Measurements from ENCODE around the genes UBXN7, FBXO45, PIGX and DLG1.

GRCh38 chr3:195961402-195961862, 53.1 kb upstream of the TNK2 start:
- PRO-cap = no peak

DNA sequence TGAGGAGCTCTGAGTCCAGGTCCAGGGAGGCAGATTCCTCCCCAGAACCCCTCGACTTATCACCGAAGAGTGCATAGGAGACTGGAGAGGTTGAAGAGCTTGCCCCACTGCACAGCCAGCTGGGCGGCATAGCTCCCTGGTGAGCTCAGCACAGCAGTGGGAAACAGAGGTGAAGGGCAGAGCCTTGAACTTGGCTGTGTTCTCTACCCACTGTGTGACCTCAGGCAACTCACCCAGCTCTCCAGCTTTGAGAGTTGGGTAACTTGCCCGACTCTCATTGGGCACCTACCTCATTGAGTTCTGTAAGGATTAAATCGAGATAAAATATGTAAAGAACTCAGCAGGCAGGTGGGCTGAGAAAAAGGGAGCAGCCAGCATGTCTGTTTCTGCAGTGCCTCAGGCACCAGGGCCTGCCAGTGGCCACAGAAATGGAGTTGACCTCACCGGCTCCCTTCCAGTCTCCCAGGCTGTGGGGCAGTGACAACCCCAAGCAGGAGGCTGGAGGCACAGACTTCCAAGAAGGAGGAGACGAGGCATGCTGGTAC, 54.1 kb upstream of the TFRC start:
- PRO-cap = no peak

GRCh38 chr3:196227234-196228374, 11.3 kb downstream of the SLC51A start:
- PRO-cap = no peak

- PRO-cap = no peak
Observed at GRCh38 chr3:196343061-196343511, 4.9 kb upstream of the TM4SF19 start.

GRCh38 chr3:196432267-196433024, at the start of gene UBXN7:
UBXN7 (minus strand) TSS chr3:196432427.
- PRO-cap = bidirectional peak, plus-strand start at chr3:196432606, minus-strand start at chr3:196432427

DNA sequence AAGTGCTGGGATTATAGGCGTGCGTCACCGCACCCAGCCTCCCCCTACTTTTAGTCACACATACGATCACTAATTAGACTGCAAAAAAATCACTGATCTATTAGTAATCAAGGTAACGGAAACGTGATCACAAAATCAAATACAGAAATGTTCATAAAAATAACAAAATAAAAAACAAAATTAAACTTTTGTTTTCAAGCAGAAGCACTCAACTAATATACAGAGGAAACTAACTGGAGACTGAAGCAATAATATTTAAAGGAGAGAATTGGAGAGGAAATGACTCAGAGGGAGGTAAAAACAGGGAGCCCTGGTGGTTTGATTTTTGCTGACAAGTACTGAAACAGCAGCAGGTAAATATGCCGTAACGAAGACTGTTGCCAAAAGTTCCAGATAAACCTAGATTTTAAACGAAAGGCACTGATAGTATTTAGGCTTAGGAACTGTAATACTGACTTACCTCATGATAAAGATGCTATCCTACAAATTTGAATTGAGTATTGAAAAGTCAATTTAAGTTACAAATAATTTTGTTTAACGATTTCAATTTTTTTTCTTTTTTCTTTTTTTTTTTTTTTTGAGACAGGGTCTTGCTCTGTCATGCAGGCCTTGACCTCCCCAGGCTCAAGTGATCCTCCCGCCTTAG, 4.4 kb downstream of the WDR53 start:
- PRO-cap = no peak

DNA sequence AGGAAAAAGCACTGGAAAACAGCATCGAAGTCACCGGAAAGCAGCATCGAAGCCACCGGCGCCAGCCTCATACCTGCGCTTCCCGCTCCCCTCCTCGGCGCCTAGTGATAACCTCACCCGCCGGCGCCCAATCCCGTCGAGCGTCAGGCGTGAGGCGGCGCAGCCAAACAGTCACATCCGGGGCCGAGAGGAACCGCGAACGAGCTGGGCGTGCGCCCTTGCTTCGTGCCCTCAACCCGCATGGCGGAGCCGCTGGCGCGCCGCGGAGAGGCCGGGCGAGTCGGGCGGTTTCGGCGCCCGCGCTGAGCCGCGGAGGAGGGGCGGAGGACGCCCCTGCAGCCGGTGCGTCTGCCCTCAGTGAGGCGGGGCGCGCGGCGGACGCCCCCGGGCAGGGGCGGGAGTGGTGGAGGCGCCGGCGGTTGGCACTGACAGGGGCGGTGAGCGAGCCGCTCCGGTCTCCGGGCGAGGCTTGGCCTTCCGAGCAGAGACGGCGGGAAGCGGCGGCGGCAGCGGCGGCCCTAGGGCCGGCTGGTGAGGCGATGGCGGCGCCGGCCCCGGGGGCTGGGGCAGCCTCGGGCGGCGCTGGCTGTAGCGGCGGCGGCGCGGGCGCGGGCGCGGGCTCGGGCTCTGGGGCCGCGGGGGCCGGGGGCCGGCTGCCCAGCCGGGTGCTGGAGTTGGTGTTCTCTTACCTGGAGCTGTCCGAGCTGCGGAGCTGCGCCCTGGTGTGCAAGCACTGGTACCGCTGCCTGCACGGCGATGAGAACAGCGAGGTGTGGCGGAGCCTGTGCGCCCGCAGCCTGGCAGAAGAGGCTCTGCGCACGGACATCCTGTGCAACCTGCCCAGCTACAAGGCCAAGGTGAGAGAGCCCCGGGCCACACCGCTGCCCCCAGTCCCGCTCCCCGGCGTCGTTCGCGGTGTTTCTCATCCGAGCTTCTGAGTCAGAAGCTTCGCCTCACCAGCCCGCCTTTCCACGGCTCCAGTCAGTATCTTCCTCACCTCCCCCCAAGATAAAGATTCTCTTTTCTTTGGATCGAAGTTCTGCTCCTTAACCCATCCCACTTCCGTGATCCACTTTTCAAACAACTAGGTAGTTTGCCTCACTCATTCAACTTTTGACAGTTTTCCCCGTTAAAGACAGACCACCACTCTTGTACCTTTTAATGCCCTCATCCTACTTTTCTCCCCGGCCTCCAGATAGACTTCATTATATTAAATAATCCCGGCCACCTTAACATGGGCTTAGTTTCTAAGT, at the start of gene FBXO45:
Gene FBXO45 (plus strand): TSS at position 215 of the 1,253 bp plus-strand sequence.
- PRO-cap = bidirectional peak, plus-strand start at position 391 of the sequence, minus-strand start at position 103 of the sequence; unidirectional peak, plus-strand start at position 484 of the sequence

- PRO-cap = no peak
Observed at GRCh38 chr3:196642945-196643666, 3.6 kb downstream of the NRROS start.

DNA sequence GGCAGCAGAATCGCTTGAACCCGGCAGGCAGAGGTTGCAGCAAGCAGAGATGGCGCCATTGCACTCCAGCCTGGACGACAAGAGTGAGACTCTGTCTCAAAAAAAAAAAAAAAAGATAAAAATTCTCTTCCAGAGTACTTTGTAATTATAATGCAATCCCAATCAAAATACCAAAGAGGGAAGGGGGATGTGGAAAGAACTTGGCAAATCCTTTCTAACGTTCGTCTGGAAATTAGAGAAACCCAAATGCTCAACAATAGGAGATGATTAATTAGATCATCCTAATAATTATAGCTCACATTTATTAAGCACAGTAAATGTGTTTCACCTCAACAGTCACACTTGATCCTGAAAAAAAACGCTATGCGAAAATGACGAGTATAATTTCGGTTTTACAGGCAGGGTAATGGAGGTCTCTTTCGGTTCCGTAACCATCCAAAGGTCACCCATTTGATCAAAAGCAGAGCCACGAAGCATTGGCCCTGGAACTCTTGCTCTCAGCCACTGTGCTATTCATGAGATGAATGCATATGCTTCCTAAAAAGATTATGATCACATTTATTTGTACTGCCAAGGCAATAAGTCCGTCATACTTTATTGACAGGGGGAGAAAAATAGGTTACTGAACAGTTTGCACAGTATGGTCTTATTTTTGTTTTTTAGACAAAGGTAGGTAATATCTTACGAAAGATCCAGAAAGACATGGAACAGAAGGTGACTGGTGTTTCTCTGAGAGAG, 18.3 kb downstream of the NRROS start:
- PRO-cap = no peak

- PRO-cap = bidirectional peak, plus-strand start at chr3:196712348, minus-strand start at chr3:196712252; bidirectional peak, plus-strand start at chr3:196712647, minus-strand start at chr3:196712637
Observed at GRCh38 chr3:196712168-196713157, at the start of gene PIGX. PIGX (plus strand) TSS chr3:196712377.

DNA sequence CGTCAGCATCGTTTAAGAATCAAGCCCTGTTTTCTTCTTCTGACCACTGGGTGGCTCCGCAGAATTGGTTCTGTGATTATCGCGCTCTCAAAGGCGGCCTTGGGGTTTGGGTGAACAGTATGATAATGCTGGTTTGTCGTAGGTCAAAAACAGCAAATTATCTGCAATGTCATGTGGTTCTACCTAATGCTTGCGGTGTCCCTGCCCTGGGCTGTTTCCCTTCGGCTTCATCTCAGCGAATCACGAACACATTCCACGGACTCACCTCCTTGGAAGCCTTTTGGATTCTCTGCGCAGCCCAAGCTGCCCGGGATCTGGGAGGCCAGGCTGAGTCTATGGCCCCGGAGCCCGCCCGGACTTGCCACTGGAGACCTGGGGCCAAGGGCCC, 10.2 kb upstream of the PIGZ start:
- PRO-cap = no peak

DNA sequence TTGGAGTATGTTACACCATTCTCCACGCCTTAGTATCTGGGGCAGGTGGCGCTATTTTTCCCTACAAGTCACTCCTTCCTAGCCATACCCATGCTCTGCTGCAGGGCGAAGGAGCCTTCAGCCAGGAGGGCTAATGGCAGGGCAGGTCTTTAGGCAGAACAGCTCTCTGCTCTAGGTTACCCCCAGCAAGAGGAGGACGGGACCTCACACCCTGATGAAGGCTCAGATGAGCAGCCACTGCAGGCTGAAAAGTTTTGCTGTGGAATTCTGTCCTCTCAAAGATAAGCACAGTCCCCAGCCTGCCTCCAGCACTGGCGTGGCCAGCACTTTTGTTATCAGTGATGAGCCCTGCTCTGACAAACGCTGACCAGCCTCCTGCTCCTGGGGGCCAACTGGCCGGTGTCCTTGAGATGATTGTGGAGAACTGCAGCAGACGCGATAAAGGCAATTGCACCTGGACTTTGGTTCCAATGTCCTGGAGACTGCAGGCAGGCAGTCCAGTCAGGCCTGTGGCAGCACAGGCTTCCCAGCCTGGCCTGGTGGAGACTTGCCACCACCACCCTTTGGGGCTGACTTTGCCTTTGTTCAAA, 19.8 kb upstream of the PIGZ start:
- PRO-cap = no peak

GRCh38 chr3:197027335-197028006, 2.1 kb downstream of the MELTF start:
- PRO-cap = no peak

- PRO-cap = no peak
Observed at GRCh38 chr3:197054269-197054967, 24.8 kb upstream of the MELTF start.

- PRO-cap = no peak
Observed at GRCh38 chr3:197060182-197060468, 30.5 kb upstream of the MELTF start.

DNA sequence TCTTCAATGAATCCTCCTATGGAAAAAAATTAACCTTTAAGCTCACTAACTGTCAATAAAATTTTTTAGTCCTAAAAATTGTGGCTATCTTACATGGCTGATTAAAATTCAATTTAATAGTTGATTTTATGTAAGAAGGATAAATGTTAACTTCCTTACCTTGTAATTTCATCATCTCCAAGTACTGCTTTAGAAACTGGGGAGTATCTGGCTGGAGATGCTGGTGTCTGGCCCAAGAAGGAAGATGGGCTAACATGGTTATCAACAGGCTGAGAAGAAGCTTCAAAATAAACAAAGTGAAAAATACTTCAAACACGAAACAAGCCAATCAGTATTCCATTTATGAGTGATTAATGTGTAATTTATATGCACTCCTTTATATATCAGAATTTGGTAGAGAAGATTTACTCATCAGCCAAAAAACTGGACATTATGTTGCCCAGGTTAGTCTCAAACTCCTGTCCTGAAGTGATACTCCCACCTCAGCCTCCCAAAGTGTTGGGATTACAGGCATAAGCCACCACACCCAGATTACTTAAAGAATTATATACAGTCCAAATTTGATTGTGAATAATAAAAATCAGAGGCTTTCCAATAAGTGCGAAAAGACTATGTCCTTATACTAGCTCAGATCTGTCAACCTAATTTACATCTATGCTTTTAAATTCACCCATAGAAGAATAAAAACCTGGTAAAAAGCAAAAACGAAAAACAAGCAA, 89.8 kb upstream of the MELTF start:
- PRO-cap = no peak

DNA sequence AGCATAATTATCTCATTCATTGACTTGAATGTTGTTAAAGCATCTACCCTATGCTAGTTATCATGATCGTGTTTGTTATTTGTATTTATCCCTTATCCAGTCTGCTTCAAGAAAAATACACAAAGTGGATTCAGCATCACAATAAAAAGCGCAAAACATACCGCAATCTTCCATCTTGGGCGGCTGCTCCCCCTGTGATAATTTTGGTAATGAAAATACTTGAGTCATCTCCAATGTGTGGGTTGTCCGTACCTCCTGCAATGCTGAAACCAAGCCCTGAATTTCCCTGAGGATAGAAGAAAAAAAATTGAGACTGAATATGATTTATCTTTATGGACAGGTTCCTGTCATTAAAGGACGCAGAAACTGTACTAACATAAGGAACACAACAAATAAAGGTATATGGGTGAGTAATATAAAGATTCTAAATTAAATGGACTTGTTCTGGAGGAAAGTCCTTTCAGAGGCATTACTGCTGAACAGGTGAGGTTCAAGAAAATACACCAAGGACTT, 110.4 kb upstream of the MELTF start:
- PRO-cap = no peak

GRCh38 chr3:197280217-197280764, 18.1 kb downstream of the DLG1 start:
- PRO-cap = no peak

- PRO-cap = bidirectional peak, plus-strand start at chr3:197298784, minus-strand start at chr3:197298623
Observed at GRCh38 chr3:197298391-197298908, at the start of gene DLG1. DLG1 (minus strand) TSS chr3:197298612.

GRCh38 chr3:197298909-197299498, 592 bp upstream of the DLG1 start:
- PRO-cap = unidirectional peak, plus-strand start at chr3:197299062; unidirectional peak, plus-strand start at chr3:197299124; bidirectional peak, plus-strand start at chr3:197299380, minus-strand start at chr3:197299317

Data from Metastatic Lung Carcinoma in the Adrenal Gland (tissue), 1 donor.